ENCODE results near the gene CLASP2.

- PRO-cap: no peak
These were observed 72.7 kb downstream of the CLASP2 start for GRCh38 chr3:33645186-33645909.

- PRO-cap: unidirectional peak, plus-strand start at chr3:33717813; unidirectional peak, plus-strand start at chr3:33717881; bidirectional peak, plus-strand start at chr3:33718286, minus-strand start at chr3:33718191; unidirectional peak, minus-strand start at chr3:33718440
These were observed at the start of gene CLASP2 for GRCh38 chr3:33717601-33718498. Gene CLASP2, minus strand, starts transcription at chr3:33718254.

DNA sequence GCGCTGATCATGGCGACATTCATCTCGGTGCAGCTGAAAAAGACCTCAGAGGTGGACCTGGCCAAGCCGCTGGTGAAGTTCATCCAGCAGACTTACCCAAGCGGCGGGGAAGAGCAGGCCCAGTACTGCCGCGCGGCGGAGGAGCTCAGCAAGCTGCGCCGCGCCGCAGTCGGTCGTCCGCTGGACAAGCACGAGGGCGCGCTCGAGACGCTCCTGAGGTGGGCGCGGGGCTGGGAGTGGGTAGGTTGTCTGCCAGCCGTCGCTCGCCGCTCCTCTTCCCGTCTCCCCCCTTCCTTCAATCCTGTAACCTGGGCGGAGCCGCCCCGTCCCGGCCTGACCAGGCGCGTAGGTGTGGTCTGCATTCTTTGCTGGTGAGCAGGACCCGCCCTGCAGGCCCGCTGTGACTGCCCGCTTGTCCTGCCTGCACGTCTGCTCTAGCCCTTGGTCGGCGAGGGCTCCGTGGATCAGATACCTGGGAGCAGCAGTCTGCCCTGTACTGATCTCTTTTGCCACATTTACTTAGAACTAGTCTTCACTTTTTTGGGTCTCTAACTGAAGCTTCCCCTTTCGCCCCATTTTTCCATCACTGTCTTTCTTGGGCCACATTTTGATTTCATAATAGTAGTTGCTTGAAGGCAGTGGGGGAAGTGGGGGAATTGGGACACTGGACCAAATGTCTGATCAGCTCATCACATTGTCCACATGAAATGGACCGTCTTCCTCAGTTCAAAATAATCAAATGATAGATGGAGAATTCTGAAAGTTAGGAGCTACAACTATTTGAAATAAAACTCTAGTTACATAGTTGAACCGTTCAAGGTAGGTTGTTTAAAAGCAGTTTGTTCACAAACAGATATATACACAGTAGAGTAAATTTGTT lies 530 bp downstream of the PDCD6IP start:
- PRO-cap: bidirectional peak, plus-strand start at position 462 of the sequence, minus-strand start at position 300 of the sequence

GRCh38 chr3:33841676-33842321 lies 43.4 kb downstream of the PDCD6IP start:
- PRO-cap: no peak

DNA sequence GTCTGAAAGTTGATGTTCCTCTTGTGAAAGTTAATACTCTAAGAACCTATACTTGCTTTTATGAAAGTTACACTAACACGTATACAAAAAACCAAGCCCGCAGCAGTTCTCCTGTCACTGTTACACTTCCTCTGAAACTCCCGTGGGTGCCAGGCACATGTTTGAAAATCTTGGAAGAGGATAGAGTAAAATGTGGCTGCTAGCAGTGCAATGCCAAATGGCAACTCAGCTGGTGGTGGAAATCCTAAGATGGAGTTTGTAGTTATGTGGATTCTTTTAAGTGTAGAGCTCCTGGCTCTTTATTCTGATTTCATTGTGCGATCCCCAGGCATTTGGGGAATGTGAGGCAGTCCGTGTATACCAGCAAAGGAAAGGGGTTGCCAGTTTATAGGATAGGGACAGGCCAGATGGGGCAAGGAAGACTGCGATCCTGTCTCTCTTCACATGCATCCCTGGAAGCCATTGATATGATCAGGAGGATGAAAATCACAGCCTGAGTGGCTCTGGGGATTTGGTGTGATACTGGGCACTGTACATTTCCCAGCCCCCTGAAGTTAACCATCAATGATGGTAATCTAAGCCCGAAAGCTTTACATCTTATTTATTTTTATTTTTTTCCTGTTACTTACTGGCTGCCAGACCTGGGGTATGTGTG lies 1.1 kb downstream of the STAC start:
- PRO-cap: no peak

- PRO-cap: no peak
These were observed 87.7 kb downstream of the TRANK1 start for GRCh38 chr3:36856791-36857949.

DNA sequence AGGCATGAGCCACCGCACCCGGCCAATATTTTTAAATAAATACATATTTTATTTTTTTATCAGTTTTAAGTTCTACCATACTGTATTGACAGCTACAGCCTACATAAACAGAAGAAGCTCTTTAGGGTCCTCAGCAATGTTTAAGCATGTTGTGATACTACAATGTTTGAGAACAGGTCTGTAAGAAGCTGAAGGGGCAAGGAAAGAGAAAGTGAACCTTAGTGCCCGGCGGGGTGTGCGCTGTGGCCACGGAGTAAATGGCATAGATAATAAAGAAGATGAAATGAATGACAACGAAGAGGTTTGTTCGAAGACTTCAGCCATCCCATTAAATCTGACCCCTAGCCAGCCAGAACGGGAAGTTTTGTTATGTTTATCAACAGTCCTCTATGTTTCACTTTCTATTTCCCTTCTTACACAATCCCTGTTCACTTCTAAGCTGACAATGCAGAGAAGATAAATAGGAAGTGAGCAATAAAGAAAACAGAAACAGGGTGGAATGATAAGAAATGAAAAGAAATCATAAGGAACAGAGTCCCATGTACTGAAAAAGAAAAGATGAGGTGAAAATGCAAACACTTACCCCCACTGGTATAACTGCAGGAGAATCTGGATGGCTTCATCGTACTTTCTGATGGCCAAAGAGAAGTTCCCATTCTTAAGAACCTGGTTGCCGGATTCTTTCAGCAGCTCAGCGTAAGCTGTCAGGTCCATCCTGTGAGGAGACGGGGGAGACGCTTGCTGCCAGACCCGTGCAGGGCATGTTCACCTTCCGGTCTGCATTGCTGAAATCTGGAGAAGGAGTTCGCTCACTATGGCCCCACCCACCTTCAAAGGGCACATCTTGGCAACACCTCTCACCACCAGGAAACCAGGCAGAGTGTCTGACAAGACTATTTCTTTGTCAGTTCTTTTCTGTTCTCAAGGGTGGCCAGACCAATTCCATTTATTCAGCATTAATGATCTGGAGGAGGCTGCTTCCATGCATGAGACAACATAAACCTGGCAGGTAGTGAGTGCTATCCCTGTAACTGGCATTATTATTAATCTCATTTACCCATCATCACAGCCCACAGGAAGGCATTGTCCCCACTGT lies 36.8 kb downstream of the TRANK1 start:
- PRO-cap: bidirectional peak, plus-strand start at position 869 of the sequence, minus-strand start at position 779 of the sequence

GRCh38 chr3:36933386-36933939 lies 11.4 kb downstream of the TRANK1 start:
- PRO-cap: no peak

GRCh38 chr3:37015584-37016091 lies 22.3 kb downstream of the MLH1 start:
- PRO-cap: no peak

DNA sequence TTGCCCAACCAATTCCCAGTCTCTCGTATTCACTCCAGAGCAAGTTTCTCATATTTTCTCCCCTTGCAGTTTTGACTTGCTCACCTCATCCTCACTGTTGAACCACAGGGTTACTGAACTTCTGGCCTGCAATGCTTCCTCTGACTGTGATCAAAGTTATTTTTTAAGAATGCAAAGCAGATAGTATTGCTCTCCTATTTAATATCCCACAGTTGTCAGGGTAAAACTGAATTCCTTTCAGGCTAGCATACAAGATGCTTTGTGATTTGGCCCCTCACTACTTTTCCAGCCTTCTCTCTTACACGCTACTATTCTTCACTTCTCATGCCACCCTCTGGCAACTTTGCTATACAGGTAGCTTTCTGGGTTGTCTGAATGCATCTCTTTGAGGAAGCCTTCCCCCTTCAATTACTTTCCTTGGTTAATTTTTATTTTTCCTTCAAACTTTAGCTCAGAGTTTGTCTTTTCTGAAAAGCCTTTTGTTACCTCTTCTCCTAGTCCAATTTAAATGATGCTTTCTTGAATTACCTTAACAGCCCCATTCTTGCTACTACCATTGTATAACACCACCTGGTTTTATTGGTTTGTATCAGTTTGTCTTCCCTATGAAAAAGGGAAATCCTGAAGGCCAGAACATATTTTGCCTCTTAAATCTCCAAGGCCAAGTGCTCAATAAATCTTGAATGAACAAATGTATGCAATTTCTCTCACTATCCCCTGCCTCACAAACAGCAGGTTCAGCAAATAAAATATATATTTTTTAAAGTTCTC lies 80.7 kb downstream of the LRRFIP2 start:
- PRO-cap: no peak

- PRO-cap: no peak
These were observed 33.5 kb downstream of the LRRFIP2 start for GRCh38 chr3:37140877-37141325.

DNA sequence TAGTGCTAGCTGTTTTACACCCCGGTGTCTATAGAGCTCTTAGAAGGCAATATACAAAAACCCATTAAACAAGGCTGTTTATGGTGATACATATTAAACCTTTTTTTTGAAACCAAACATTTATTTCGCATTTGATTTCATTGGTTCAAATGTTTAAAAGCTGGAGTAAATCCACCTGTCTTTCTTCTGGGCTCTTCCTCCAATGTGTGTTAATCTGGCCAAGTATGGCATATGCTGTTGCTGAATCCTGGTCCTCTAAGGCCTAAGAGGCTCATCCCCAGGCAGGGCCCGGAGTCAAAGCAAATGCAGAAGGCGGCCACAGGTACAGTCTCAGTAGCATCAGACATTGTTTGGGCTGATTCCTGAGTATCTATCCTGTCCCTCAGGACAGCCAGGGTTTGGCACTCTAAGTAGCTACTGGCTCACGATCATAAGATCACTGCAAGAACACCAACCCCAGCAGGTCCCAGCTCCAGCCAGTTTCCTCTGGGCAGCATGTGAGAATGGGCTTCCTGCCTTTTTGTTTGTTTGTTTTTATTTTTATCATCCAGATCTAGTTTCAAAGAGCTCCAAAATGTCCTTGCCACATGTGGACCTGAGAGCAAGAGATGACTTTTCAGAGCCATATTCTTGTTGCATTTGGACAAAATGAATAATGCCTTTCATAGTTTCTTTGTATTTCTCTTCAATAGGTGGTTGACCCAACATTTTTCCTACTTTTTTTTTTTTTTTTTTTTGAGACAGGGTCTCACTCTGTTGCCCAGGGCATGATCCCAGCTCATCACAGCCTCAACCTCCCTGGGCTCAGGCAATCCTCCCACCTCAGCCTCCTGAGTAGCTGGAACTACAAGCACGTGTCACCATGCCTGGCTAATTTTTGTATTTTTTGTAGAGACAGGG lies 32.7 kb downstream of the LRRFIP2 start:
- PRO-cap: no peak

DNA sequence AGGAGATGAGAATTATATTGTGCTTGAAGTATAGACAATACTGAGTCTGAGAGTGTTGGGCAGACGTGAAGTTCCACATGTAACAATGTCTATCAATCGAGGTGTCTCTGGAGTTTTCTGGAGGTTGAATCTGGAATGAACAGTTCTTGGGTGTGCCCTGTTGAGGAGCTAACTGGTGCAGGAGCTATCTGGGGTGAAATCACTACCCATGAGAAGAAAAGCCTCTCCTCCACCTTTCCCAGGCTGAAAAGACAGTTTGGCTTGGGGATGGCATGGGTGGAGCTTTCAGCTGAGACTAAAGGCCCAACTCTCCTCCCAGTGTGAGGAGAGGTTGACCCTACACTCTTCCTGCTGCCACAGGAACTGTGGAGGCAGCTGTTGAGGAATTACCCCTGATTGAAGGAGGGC lies 14.4 kb upstream of the GOLGA4 start:
- PRO-cap: no peak

- PRO-cap: no peak
These were observed 80.4 kb downstream of the GOLGA4 start for GRCh38 chr3:37323503-37323888.

- PRO-cap: no peak
These were observed 80.9 kb downstream of the GOLGA4 start for GRCh38 chr3:37323949-37324396.

GRCh38 chr3:37326250-37326929 lies 83.3 kb downstream of the GOLGA4 start:
- PRO-cap: no peak

GRCh38 chr3:37458366-37458936 lies 6.5 kb downstream of the ITGA9 start:
- PRO-cap: no peak

GRCh38 chr3:37508870-37509496 lies 57.0 kb downstream of the ITGA9 start:
- PRO-cap: no peak

DNA sequence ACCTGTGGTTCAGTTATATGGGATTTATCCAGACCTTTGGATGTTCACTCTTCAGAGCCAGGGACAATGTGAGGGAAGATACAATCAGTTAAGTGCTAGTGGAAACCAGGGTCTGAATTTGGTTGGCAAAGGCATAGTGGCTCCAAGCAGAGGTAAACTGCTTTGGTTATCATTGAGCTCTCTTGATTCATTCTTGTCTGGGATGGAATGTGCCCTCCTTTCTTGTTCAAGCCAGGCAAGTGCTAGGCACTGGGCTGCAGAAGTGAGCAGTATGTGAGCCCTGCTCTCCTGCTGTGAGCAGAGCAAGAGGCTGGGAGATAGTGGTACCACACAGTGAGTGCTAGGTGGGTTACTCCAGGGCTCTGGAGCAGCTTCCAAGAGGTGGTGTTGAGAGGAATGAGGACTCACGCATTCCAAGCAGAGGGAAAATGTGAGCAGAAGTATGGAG lies 200.2 kb upstream of the CTDSPL start:
- PRO-cap: no peak

DNA sequence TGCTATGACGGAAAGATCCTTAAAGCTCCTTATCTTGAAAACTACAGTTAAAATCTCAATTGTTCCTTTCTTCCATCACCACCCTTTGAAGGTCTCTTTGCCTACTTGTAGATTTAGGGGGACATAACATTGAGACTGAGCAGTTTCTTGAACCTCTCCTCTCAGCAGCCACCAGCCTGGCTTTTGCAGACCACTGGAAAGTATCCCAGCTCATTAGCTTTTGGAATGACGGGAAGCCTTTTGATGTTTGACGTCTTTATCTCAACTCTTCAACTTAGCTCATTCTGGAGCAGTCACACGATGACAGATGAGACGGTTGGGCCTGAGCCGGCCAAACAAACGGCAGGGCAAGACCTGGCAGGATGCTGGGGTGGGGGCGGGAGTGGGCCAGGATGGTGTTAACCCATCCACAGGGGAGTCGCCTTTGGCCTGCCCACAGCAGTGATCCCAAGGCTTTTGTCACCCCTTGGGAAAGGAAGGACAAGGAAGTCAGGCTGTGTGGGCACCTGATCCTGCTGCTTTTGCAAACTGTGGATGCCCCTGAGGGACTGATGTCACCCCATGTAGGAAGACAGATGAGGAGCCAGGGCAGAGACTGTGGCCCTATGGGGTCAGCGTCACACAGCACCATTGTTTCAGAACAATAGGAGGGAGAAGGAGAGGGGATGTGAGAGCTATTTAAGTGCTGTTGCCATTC lies 122.1 kb upstream of the CTDSPL start:
- PRO-cap: no peak